ENCODE measurements around the gene NDUFA12.

DNA sequence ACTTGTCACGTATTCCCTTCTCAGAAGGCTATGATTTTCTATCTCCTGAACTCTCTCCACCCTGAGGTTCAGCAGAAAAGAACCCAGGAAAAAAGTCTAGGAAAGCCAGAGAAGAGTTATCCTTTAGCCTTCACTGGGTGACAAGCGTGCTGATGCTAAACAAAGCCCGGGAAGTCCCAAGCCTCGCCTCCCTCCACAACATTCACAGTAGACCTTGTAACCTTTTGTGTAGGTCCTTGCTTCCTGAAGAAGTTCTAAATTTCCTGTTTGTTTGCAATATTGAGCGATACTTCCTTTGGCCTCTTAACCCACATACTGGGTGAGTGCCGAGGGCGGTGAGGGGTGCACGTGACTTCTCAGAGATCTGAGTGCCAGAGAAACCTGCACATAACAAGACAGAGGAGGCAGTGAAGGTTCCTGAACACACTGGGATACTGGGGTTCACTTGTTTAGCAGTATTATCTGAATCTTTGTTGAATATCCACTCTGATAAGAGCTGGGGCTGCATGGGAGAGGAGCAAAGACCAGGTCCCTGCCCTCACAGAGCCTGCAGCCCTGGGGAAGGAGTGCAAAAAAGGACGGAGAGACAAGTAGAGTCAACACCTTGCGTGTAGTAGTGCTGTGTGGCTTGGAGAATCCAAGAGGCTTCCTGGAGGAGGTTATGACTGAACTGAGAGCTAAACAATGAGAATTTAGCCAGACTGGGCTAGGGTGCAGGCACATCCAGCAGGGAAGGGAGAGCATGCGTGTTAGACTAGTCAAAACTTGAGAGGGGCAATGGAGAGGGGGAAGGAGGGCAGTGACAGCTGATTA lies 134.4 kb downstream of the PLXNC1 start:
- RRBS: no CpG with 5 or more reads among the region's 11 CpGs

- RRBS: no CpG with 5 or more reads among the region's 5 CpGs
Observed at GRCh38 chr12:94621649-94622159, 28.7 kb downstream of the TMCC3 start.

DNA sequence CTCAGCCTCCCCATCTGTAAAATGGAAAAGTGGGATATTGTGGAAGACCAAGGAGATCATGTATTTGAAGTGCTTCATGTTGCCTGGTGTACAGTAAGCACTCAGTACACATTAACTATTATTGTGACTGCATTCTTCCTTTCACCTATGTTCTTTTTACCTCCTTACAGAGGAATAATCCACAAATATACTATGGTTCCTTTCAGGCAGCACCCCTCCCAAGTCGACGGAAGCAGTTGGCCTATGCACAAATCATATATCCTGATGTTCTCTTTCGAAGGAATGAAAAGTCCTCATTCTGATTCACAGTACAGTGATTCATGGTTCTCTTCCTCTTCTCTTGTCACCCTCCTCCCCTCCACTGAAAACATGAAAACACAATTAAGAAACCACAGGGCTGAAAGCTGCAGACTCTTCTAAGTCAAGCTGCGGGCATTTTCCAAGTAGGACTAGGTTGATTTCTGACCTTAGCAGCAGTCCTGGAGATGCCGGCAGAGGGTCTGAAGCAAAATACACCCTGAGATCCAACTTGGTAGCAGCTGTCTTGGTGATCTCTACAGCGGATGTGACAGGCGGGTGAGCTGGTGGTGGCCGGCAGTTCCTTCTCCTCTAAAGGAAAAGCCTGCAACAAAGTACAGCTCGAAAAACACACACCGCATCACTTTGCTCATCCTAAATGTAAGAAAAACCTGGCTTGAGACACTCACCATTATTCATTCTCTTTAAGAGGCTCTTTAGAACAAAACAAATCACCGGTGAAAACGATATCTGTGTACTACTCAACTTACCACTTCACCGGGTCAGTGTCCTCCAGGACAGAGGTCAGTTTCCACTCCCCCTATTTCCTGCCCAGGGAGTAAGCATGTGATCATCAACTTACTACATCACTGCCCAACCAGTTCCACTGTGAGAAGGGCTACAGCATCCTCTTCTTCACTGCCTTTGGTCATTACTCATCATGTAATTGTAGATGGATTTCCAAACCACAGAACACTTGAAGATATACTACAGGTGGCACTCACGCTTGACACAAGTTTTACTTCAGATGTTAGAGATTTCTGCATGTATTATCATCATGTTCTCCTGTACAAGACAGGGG lies 6.1 kb downstream of the TMCC3 start:
- RRBS: 15% methylated on average over 7 of the region's 14 CpGs

DNA sequence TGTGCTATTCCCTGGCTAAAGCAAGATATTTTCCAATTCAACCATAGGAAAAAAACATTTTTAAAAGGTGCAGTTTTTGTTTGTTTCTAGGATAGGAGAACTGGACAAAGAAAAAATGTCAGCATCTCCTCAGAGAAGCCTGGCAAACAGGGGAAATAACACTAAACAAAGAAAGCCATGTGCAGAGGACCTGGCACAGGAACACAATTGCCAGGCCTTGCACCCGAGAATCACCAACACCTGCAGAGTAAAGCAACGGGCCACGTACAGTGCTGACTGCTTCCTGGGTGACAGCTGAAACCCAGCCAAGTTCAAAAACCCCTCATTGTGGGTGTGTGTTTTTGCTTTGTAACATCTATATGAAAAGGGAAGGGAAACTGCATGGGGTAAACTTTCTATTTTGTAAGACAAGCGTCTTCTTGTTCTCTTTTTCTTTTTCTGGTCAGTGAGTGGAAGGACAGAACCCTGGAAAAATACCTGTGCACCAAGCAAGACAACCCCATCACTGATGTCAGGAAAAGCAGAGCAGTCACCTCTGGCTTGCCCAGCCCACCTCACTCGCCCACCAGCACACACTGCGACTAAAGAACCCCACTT lies 172.5 kb downstream of the NDUFA12 start:
- RRBS: no CpG with 5 or more reads among the region's 6 CpGs

DNA sequence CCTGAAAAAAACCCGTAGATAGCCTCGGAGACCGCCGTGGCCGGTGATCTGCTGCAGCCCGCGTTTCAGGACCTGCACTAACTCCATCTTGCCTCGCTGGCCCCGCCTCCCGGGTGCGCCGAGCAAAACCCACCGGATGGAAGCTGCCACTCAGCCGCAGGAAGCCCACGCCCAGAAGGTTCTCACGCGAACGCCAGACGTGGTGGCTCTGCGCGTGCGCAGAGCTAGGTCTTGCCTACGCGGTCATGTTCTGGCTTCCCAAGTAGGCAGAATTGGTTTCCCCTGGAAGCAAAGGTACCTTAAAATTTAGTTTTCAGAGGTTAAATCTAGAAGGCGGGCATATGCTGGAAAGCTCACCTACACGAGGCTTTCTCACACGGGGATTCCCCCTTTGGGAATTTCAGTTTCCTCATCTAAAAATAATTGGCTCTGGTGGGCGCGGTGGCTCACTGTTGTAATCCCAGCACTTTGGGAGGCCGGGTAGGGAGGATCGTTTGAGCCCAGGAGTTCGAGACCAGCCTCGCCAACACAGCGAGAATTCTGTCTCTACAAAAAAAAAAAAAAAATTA lies at the start of gene NDUFA12:
Gene NDUFA12, minus strand, starts transcription at position 104 of the 569 bp plus-strand sequence.
- RRBS: 4% methylated on average over 6 of the region's 34 CpGs

DNA sequence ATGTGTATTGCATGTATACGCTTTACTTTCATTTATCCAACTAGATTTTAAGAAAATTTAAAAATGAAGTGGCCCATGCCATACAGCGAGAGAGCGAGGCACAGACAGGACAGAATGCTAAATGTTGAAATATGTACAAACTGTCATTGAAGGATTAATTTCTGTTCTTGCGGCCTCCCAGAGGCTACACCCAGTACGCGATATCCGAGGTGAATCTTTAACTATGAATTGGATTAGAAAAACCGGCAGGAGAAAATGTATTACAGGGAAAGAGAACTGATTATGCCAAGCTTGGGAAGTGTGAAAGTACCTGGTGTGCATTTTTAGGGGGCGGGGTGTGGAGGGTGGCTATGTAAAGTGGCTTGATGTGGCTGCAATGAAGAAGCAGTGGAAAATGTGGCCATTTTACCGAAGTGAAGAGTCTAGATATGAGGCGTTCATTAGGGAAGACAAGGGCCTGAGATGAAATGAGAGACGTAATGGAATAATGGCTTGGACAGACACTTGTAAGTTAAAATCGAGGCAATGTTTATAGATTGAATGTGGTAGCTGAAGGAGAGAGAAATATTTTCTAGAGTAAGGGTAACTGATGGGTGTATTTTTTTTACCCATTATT lies 1.1 kb downstream of the VEZT start:
- RRBS: no CpG with 5 or more reads among the region's 13 CpGs

- RRBS: no CpG with 5 or more reads among the region's 3 CpGs
Observed at GRCh38 chr12:95317997-95318675, 100.5 kb downstream of the VEZT start.

GRCh38 chr12:95445954-95446292 lies 28.0 kb upstream of the METAP2 start:
- RRBS: no CpG with 5 or more reads among the region's 5 CpGs

DNA sequence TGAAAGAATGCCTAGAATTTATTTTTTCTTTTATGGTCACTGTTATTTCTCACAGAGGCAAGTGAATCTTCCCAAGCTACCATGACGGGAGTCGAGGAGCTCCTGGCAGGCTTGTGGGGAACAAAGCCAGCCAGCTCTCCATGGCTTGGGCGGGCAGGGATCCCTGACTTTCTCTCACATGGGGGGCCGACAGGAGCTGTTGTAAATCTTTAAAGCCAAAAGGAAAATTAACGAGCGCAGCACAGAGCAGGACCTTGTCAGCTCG lies 95.7 kb upstream of the USP44 start:
- RRBS: no CpG with 5 or more reads among the region's 7 CpGs

GRCh38 chr12:95710271-95710707 lies 80.3 kb downstream of the NTN4 start:
- RRBS: no CpG with 5 or more reads among the region's 8 CpGs

DNA sequence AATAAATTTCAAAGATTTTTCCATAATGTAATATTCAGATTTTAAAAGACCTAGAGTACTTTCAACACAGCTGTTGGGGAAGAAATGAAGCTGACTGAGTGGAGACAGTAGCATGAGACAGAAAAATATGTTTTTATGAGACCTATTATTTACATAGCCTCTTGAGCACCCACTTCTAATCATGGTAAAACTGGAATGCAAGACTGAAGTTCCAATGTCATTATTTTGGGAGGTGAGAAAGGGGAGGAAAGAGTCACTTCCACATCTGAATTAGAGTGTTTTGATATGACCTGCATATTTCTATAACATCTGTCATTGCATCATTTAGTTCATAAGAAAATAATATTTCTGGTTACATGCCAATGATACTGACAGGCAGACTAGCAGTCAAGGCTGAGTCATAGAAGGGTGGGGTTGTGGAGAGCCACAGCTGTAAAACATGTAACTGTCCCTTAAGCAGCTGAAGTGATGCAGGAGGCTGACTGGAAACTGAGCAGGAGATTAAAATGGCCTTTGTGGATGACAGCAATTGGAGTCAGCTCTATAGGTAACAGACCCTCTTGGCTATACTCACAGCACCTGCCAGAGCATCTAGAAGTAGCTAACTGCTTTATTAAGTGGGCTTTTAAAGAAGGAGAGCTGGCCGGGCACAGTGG lies 26.7 kb downstream of the NTN4 start:
- RRBS: no CpG with 5 or more reads among the region's 1 CpG

- RRBS: no CpG with 5 or more reads among the region's 27 CpGs
Observed at GRCh38 chr12:95791232-95791875, 790 bp upstream of the NTN4 start.

GRCh38 chr12:96141451-96141933 lies 52.7 kb upstream of the ELK3 start:
- RRBS: no CpG with 5 or more reads among the region's 4 CpGs

DNA sequence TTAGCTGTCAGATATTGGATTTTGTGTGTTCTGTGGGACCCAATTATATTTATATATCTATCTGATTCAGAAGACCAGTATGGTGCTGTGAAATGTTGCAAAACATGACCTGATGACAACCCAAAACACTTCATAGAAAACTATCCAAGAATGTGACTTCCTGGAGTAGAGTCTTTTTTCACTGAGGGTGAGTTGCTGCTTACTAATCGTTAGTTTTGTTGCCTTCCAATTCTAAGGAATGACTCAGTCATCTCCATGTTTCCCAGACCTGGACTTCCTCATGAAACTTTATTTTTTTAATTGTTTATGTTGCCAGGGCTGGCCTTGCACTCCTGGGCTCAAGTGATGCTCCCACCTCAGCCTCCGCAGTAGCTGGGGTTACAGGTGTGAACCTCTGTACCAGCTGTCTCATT lies 3.8 kb downstream of the ELK3 start:
- RRBS: no CpG with 5 or more reads among the region's 2 CpGs

GRCh38 chr12:96263147-96264174 lies 69.3 kb downstream of the ELK3 start:
- RRBS: no CpG with 5 or more reads among the region's 19 CpGs

DNA sequence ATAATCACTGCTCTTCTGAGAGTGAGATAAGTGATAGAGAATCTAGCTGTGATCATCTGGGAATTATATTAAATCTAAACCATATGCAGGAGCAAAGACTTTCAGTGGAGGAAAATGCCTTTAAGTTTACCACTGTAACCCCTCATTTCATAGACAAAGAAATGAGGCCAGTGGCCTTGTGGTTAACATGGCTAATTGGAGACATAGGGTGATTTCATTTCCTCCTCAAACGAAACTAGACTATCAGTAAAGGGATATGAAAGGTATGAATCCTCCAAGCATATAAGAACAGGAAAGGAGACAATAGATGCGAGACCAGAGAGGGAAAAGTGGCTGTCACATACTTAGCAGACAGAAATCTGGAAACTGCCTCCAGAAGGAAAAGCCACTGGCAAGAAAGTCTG lies 240.6 kb upstream of the TMPO start:
- RRBS: no CpG with 5 or more reads among the region's 2 CpGs

- RRBS: 8% methylated on average over 3 of the region's 10 CpGs
Observed at GRCh38 chr12:98490938-98491392, 24.4 kb upstream of the TMPO start.

DNA sequence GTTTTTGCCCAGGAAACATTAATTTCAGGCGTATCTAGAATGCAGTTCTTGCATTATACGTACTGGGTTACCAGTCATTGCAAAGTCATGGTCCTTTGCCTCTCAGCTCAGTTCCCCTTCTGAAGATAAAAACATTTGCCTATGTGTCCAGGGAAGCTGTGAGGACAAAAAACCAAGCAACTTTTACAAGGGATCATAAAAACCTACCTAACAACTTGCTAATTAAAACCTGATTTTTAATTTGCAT lies 1.4 kb upstream of the TMPO start:
- RRBS: no CpG with 5 or more reads among the region's 2 CpGs

- RRBS: no CpG with 5 or more reads among the region's 39 CpGs
Observed at GRCh38 chr12:98515148-98515561, 235 bp upstream of the TMPO start.

GRCh38 chr12:98745592-98746476 lies 100.7 kb downstream of the APAF1 start:
- RRBS: 40% methylated on average over 6 of the region's 55 CpGs